Cardiac atrium fibroblast (primary cell): ENCODE data around the genes CIAO2A and ZNF609.

GRCh38 chr15:64093527-64094468 is at the start of gene CIAO2A:
Gene CIAO2A, minus strand, starts transcription at chr15:64093838.
- RAMPAGE, long total RNA, result start-site peak on the minus strand at chr15:64093787-64093900, 775 and 66 reads in 2 replicates

- RAMPAGE, long total RNA, result no peak
Observed at GRCh38 chr15:64096939-64097509, 1.2 kb downstream of the SNX1 start.

- RAMPAGE, long total RNA, result no peak
Observed at GRCh38 chr15:64133759-64134057, 17.8 kb upstream of the SNX22 start.

GRCh38 chr15:64152902-64153362 is 1.4 kb downstream of the SNX22 start:
- RAMPAGE, long total RNA, result no peak

- RAMPAGE, long total RNA, result no peak
Observed at GRCh38 chr15:64246664-64247217, 83.9 kb upstream of the PPIB start.

GRCh38 chr15:64459947-64461096 is at the start of gene ZNF609:
Gene ZNF609, plus strand, starts transcription at chr15:64460578.
- RAMPAGE, long total RNA, result no peak

GRCh38 chr15:64507068-64507845 is 46.9 kb downstream of the ZNF609 start:
- RAMPAGE, long total RNA, result no peak

- RAMPAGE, long total RNA, result no peak
Observed at GRCh38 chr15:64762670-64762990, 12.8 kb downstream of the RBPMS2 start.

- RAMPAGE, long total RNA, result no peak
Observed at GRCh38 chr15:64809768-64810527, 15.5 kb downstream of the PIF1 start.

DNA sequence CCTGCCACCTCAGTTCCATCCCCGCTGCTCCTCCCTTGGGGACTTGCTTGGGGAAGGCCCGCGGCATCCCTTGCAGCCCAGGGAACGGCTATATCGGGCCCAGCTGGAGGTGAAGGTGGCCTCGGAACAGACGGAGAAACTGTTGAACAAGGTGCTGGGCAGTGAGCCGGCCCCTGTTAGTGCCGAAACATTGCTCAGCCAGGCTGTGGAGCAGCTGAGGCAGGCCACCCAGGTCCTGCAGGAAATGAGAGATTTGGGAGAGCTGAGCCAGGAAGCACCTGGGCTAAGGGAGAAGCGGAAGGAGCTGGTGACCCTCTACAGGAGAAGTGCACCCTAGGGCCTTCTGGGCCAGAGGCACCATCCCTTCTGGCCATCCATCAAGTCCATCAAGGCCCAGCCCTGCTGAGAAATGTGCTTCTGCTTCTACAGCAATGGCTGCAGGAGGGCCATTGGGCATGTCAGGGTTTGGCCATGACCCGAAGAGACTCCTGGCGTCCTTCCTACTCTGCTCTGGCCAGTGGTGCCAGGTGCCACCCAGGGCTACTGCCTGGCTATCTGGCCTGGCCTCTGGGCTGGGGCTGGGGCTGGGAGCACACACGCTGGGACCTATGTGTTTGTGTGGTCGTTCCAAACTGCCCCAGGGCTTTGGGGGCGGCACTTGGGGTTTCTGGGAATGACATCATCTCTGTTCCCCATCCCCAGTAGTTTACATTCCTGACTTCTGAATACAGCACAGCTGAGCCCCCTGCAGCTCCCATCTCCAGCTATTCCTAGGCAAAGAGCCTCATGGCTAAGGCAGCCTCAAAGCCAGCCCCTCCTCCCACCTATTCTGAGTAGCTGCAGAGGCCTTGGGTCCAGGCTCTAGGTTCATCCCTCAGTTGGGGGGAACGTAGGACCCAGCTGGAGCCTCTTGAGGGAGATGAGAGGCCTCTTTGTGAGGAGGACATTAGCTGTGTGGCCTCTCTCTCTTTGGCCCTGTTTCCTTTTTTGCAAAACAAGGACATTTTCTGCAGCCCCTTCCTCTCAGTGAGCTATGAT is 24.2 kb downstream of the PLEKHO2 start:
- RAMPAGE, long total RNA, result no peak

- RAMPAGE, long total RNA, result no peak
Observed at GRCh38 chr15:64877210-64877905, 34.3 kb upstream of the ANKDD1A start.

DNA sequence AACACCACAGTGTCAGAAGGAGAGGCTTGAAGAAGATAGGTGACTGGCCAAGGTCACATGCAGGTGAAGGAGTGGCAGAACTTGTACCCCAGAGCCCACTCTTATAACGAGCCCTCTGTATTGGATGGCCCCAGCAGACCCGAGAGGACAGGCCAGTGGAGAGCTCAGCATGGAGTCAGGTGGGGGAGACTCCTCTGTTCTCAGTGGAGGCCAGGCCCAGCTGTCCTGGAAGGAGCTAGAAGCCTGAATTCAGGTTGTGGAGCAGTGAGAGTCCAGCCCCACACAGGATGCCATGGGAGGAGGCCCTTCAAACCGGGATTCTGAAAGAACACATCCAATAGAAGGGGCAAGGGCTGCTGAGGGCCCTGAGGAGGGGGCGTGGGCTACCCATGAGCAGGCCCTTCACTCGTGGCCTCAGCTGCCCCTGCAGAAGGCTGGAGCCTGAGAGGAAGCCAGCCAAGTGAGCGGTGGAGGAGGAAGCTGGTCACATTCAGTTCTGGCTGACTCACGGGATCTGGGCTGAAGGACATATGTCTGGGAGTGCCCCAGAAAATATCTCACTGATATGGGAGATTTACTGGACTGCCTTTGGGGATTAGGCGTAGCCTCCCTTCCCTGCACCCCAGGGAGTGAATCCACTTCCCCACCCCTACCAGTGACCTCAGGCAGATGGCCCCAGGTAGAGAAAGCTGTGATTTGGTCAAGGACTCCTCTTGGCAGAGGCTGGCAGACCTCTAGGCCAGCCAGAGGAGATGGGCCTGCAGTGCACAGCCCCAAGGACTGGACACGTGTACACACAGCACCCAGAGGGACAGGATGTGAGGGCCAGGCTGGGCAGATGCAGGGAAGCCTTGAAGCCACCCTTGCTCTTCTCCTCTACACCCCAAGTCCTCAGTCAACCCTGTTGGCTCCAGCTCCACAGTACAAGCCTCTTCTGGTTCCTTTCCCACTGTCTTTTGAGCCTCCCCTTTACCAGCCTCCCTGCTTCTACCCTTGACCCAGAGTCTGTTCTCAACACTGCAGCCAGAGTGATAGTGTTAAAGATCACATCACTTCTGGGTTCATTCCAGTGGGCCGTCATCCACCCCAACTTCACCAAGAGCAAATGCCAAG is 14.3 kb upstream of the ANKDD1A start:
- RAMPAGE, long total RNA, result no peak

DNA sequence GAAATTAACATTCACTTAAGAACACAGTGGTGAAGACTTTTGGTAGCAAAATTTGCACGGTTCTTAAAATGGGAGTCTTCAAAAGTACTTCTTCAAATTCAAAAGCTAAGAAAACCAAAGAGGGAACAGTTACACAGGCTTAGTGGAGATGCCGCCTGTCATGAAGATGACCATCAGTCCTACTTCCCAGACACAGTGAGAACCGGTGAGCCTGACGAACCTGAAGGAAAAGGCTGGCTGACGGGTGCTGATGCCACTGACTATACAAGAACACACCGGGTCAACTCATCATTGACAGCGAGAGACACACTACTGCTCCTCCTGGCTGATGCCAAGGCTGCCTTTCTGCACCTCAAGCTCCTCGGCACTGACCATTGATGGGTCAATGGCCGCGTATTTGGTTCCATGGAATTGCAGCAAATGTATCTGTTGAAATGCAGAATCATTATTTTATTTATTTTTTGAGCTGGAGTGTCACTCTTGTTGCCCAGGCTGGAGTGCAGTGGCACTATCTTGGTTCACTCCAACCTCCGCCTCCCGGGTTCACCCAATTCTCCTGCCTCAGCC is 26.3 kb downstream of the SPG21 start:
- RAMPAGE, long total RNA, result no peak

DNA sequence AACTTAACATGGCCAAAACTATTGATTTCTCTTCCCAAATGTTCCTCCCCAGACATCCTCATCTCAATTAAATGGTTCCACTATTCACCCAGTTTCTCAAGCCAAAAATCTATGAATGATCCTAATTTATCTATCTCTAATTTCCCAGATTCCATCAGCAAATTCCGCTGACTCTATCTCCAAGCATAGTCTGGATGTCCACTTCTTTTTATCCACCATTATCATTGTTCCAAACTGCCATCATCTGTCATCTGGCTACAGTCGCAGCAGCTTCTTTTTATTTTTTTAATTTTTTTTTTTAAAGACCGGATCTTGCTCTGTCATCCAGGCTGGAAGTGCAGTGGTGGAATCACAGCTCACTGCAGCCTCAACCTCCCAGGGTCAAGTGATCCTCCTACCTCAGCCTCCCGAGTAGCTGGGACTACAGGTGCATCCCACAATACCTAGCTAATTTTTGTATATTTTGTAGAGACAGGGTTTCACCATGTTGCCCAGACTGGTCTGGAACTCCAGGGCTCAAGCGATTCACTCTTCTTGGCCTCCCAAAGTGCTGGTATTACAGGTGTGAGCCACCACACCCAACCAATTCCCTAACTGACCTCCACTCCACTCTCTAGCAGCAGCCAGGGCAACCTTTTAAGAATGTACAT is 19.8 kb upstream of the SPG21 start:
- RAMPAGE, long total RNA, result no peak

GRCh38 chr15:65043940-65044557 is 1.1 kb upstream of the SLC51B start:
- RAMPAGE, long total RNA, result no peak

GRCh38 chr15:65069287-65069829 is 1.6 kb upstream of the RASL12 start:
- RAMPAGE, long total RNA, result no peak

- RAMPAGE, long total RNA, result no peak
Observed at GRCh38 chr15:65171317-65171940, 13.7 kb downstream of the CLPX start.

- RAMPAGE, long total RNA, result no peak
Observed at GRCh38 chr15:65180329-65180603, 4.9 kb downstream of the CLPX start.

GRCh38 chr15:65376642-65377899 is 731 bp downstream of the IGDCC3 start:
- RAMPAGE, long total RNA, result no peak

GRCh38 chr15:65421091-65422188 is 1.3 kb downstream of the IGDCC4 start:
- RAMPAGE, long total RNA, result no peak